SUDHL5 (cell line): ENCODE data around the genes MMP7, MMP27, DDI1 and CASP1.

GRCh38 chr11:102111808-102112472 lies 1.7 kb downstream of the YAP1 start:
- PRO-cap, result no peak

GRCh38 chr11:102112473-102112947 lies 2.3 kb downstream of the YAP1 start:
- PRO-cap, result no peak

DNA sequence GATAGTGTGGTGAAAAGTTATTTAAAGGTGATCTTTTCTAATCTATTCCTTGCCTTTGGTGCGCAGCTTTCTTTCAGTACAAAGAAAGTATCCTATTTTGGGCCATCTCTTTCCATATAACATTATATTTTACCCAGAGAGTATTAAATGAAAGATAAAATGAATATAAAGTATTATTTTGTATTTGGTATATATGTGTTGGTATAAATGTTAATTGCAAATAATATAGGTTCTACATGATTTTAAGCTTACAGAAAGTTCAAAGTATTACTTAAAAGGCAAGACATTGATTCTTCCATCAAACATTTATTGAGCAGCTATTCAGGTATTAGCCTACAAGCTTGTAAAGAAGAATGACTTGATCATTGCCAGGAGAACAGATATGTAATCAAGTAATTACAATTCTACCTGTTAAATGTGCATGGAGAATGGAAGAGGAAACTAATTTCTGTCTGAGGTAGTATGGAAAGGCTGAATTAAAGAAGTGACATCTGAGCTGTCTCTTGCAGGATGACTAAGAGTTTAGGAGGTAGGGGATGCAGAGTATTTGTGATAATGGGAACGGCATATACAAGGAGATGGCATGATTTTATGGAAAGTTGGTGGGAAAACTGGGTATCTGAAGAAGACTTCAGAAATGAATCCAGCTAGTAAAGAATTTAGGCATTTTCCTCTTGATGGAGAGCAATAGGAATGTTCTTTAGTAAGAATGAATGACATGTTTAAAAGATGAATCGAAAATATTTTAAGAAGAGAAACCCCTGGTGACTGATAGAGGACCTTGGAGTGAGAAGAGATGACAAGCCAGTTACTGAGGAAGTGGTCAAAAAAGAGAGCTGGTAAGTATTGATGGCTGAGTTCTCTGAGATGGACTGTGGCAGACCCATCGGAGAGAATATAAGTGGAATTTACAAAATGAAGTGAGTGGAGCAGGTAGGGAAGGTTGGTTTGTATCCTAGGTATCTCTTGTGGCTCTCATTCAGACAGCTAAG lies 72.7 kb downstream of the YAP1 start:
- PRO-cap, result no peak

DNA sequence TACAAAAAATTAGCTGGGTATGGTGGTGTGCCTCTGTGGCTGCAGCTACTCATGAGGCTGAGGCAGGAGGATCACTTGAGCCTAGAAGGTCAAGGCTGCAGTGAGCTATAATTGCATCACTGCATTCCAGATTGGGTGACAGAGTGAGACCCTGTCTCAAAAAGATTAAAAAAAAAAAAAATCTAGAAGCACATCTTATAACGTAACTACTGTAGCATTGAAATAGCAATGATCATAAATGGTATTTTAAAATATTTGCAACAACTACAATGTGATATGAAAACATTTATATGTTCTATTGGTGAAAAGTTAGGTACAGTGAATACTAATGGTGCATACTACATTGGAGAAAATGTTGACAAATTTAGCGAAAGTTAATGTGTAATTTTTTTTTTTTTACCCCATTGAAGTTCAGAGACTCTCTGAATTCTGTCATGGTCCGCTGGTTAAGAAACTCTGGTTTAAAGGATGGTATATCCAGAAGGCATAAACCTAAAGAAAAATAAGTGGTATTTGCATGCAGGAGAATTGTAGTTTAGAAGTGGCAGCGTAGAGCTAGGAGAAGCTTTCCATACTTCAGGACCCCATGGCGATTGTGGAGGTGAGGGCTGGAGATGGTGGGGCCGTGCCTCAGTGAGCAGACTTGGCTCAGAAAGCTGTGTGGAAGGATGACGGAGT lies 95.6 kb upstream of the BIRC3 start:
- PRO-cap, result no peak

DNA sequence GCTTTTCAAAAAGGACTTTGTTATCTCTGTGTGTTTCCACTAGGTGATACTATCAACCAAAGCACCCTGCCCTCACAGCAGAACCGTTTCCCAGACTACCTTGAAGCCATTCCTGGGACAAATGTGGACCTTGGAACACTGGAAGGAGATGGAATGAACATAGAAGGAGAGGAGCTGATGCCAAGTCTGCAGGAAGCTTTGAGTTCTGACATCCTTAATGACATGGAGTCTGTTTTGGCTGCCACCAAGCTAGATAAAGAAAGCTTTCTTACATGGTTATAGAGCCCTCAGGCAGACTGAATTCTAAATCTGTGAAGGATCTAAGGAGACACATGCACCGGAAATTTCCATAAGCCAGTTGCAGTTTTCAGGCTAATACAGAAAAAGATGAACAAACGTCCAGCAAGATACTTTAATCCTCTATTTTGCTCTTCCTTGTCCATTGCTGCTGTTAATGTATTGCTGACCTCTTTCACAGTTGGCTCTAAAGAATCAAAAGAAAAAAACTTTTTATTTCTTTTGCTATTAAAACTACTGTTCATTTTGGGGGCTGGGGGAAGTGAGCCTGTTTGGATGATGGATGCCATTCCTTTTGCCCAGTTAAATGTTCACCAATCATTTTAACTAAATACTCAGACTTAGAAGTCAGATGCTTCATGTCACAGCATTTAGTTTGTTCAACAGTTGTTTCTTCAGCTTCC lies 87.5 kb upstream of the BIRC3 start:
- PRO-cap, result no peak

DNA sequence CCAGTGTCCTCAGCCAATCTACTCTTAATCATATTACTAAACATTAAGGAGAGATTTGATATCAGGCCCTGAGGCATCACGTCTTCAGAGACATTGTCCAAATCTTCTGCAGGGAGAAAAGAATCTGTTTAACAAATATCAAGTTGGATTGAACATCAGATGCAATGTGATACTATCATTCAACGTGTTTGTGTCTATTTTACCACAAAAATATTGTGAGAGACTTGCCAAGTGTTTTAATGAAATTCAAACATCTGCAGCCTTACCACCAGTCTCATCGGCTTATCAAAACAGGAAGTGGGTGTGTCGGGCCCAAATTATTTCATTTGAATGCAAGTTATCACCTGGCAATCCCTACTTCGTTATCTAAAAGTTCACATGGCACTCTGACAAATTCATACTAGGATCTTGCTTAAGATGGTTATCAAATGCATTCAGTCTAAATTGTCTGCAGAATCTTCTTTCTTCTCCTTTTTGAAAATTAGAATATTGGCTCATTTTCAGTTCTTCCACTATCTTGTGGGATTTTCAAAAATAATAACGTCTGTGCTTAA lies 10.5 kb upstream of the BIRC3 start:
- PRO-cap, result bidirectional peak, plus-strand start at position 365 of the sequence, minus-strand start at position 287 of the sequence

GRCh38 chr11:102347522-102348598 lies 846 bp downstream of the BIRC2 start:
- PRO-cap, result unidirectional peak, minus-strand start at chr11:102348242

GRCh38 chr11:102407597-102408054 lies 44.9 kb downstream of the TMEM123 start:
- PRO-cap, result no peak

DNA sequence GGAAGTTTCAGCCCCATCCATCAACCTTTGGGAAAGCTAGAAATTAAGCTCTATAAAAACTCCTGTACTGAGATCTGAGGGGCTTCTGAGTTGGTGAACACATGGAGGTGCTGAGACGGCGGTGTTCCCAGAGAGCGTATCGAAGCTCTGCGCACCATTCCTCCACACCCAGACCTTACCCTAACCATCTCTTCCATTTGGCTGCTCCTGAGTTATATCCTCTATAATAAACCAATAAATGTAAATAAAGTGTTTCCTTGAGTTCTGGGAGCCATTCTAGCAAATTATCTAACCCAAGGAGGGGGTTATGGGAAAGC lies 41.4 kb downstream of the TMEM123 start:
- PRO-cap, result no peak

DNA sequence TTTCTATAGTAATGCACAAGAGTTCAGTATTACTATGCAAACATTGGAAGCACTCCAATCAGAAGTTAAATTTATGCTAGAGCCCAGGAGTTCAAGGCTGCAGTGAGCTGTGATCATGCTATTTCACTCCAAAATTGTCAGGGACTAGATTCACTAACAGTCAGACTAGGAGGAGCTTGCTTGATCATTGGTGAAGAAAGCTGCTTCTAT lies 32.5 kb upstream of the TMEM123 start:
- PRO-cap, result no peak

- PRO-cap, result no peak
Measured at GRCh38 chr11:102530354-102530965, at the start of gene MMP7. Gene MMP7, minus strand, starts transcription at chr11:102530747.

DNA sequence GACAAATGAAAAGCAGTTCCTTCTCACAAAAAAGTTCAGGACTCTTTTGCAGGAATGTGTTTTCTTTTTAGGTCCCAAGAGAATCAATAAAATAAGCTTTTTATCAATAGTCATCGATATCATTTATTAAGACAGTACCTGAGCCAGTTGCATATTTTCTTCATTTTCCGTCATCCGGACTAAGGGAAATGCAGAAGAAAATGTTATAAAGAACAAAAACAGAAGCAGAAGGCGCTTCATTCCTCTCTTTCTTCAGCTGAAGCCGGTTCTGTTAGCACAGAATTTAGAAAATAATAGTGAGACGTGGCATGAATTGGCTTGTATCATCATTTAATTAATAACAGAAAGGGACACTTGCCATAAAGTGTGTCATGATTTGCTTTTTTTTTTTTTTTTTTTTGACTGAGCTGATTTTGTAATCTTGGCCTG lies at the start of gene MMP27:
Gene MMP27 (minus strand): TSS at position 295 of the 429 bp plus-strand sequence.
- PRO-cap, result no peak

DNA sequence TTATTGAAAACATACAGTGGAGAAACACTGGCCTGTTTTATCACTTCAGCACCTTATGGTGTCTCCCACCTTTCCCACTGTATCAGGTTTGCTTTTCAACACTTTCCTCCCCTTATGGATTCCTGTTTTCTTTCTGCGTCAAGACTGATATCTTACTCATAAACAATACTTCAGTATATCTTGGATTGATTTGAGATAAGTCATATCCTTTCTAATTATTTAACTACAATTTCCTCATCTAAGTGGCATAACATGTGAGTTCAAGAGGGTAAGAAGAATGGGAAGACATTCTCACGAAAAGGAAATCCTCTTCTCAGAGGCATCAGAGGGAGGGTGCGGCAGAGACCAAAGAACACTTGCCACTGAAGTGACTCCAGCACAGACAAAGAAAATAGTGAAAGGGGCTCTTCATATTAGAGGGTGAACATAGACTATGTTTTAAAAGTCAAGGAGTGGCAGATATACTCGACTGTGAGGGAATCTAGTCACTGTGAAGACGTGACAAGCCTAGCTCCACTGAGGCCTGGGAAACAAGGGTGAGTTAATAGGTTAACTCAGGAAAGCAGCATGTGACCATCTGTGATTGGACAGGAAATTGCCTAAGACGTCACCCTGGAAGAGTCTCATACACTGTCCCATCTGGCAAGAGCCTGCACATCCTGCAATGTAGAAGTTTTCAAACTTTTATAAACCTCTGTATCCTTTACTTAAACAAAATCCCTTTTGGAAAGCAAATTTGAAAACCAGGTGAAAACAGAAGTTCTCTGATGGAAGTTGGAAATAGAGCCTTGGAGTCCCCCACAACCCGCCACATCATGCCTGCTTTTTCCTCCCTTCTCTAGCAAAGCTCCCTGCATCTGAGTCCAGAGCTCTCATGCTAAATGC lies 1.8 kb upstream of the MMP1 start:
- PRO-cap, result no peak

GRCh38 chr11:102832002-102832482 lies 11.4 kb downstream of the MMP3 start:
- PRO-cap, result no peak

- PRO-cap, result no peak
Measured at GRCh38 chr11:103803062-103803338, 233.4 kb upstream of the DDI1 start.

DNA sequence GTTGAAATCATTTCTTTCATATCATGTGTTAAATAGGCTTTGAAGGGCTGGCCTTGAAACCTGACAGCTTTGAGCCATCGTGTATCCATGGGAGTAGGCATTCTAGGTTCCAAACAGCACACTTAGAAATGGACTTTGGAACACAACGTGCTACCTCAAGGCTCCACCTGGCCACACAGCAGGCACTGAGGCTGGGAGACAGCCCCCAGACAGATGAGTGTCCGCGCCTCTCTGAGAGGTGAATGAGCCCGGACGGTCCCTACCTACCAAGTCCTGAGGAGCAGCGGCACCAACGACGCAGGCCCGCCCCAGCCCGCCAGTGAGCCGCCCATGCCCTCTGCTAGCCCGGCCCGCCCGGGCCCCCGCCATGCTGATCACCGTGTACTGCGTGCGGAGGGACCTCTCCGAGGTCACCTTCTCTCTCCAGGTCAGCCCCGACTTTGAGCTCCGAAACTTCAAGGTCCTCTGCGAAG lies at the start of gene DDI1:
Gene DDI1 (plus strand): TSS at position 185 of the 473 bp plus-strand sequence.
- PRO-cap, result no peak

DNA sequence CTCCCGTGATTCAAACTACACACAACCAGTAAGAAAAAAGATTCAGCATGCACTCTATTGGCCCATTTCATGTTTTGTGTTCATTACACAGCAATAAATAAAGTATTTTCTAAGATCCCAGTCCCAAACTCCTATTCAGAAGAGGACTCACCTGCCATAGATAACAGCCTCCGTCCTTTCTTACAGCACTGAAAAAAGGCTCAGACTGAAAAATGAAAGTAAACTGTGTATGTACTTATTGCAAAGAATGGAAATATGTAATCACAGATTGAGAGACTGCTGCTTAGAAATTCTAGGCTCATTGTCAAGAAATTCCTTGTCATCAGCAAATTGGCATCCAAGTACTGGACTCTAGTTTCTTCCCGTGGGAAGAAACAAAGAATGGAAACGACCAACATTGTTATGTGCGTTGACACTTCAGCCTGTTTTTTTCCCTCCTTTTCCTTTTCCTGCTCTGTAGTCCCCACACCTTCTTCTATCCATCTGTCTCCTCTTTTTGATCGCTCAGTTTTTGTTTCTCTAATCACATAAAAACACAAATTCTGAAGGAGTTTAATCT lies 50.3 kb downstream of the CASP4 start:
- PRO-cap, result no peak

GRCh38 chr11:105034251-105035481 lies at the start of gene CASP1:
Gene CASP1, minus strand, starts transcription at chr11:105035144.
- PRO-cap, result unidirectional peak, minus-strand start at chr11:105035143

DNA sequence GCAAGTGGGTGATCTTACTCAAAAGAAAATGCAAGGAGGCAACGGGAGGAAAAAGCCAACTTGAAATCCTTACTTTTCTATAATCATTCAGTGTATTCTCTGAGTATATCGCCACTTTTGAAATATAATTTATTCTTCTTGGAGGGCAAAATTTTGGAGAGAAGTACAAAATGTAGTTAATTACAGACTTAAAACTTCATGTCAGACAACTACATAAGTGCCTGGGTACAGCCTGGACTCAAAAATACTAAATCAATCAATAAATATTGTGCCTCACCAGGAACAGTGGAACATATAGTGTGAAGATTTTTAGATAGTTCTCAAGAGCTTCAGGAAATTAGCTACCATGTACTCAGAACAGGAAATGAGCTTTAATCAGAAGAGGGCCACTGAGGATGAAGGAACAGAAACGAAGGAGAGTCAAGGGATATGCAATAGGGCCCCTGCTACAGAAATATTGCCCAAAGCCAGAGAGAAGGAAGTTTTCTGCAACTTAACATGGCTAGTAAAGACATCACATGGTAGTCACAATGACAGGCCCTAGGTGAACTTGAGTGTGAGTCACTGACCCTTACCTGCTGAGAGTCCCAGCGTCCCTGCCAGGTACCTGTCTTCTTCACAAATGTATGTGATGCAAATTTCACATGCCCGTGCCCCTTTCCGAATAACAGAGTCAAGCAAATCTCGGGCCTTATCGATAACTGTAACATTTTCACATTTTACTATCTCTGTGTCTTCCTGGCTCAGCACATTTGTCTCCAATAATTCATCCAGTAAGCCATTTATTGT lies 25.1 kb upstream of the CARD16 start:
- PRO-cap, result no peak

DNA sequence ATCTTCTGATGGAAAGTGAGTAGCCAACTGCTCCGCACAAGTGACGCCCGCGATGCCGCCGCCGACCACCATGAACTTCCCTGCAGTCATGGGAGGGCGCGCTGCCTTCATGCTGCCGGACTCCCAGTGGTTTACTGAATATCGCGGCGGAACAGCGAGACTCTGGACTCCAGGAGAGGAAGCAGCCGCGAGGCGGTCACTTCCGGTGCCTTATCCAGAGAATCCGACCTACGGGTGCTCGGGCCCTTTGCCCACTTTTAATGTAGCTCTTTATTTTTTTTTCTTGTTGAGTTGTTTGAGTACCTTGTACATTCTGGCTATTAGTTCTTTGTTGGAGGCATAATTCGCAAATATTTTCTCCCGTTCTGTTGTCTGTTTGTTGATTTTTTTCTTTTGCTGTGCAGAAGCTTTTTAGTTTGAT lies 190.5 kb downstream of the GUCY1A2 start:
- PRO-cap, result no peak